Calu3 (cell line): Measurements from ENCODE around the genes MYH11 and ABCC1.

DNA sequence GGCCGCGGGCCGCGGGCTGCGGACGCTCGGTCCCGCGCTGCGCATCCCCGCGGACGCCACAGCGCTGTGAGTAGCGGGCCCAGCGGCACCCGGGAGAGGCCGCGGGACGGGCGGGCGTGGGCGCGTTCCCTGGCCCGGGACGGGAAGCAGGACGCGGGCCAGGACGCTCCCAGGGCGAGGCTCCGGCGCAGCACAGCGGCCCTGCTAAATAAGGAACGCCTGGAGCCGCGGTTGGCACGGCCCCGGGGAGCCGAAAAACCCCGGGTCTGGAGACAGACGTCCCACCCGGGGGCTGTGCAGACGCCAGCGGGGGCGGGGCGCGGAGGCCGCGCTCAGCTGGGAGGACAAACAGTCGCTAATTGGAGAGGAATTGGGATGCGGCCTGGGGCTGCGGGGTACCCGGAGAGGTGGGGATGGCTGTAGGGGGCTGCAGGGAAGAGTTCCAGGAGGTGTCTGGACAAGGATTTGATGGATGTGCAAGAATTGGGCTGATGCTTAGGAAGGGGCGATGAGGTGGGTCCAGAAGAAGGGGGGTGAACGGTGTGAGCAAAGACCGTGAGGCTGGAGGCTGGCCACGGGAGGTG, 25.3 kb upstream of the NPIPA1 start:
- PRO-cap, result no peak

GRCh38 chr16:14935220-14935588, 2.0 kb upstream of the NPIPA1 start:
- PRO-cap, result no peak

GRCh38 chr16:15135526-15135926, 41.5 kb upstream of the RRN3 start:
- PRO-cap, result no peak

- PRO-cap, result no peak
These were observed 8.3 kb downstream of the MARF1 start for GRCh38 chr16:15634621-15635120.

DNA sequence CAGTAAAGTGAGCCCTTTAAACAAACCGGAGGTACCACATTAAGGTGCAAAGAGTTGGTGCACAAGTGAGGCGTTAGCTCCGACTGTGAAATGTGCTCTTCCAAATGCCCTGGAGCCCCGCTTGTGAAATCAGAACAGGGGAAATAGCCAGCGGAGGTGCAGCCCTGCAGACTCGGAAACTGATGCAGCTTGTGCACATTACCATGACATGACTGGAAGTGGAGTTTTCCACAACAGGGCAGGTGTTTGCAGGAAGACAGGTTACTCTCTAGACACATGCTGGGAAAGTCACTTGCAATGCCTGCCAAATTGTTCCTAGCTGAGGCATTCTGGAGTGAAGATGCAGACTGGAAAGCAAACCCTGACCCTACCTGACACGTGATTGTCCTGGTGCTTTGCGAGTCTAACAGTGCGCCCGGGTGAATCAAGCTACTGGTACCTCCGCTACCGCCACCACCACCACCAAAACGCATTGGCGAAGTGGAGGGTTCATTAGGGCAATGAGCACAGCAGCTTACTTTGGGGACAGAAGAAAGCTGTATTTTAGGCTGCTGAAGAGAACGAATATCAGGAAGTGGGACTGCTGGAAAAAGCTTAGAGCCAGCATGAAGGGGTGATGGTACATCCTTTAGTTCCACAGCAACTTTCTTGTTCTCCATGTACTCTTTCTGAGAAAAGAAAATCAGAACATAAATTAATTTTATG, 7.1 kb downstream of the MARF1 start:
- PRO-cap, result no peak

DNA sequence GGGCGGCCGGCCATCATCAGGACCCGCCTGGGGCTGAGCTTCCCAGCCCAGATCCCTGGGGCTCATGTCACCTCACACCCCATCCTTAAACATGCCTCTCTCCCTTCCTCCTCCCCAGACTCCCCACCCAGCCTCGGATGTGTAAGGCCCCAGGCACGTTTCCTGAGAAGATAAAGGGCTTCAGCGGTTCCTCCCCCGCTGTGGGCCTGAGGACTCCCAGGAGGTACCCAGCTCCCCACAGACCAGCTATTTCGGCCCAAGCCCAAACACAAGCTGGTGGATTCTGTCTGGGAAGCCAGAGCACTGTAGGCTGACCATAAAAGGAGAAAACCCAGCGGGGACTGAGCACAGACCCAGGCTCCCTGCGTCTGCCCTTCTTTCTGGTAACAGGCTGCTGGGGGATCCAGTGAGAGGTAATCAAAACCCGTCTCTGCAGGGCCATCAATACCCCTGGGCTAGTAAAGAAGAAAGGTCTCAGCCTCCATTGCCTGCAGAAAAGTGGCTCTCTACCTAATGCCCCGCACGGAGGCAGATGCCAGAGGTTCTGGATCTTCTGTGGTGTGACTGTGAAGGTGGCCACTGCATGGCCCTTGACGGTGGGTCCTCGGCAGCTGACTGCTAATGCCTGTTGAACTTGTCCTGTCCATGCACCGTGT, 49.1 kb downstream of the MYH11 start:
- PRO-cap, result no peak

DNA sequence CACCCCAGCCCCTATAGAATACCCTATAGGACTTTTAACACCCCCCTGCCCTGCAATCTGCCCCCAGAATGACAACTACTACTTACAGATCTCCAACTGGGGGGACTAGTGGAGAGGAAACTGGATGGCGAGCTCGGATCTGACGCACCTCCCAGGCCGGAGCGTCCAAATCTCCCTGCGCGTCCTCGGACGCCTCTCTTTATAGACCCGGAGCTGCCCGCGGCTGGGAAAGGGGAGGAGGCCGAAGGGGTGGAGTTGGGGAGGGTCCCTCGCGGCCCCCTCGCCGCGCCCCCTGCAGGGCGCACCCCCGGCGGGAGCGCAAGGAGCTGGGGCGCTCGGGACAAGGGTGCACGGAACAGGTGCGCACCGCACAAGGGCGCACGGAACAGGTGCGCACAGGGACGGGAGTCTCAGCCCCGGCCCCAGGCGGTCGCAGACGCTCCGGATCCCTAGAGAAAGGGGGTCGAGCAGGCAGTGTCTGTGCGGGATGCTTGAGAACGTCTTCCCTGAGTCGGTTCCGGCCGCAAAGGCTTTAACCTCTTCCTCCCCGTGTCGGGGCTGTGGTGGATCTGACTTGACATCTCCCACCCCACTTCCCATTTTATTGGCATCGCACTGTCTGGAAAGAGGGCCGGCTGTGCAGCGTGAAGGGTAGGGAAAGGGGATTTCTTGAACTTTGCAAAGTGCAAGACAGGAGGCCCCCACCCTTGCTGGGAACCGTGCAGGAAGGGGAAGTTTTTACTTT, at the start of gene MYH11:
Gene MYH11 (minus strand): TSS at position 174 of the 745 bp plus-strand sequence.
- PRO-cap, result no peak

GRCh38 chr16:15948748-15949013, 735 bp upstream of the ABCC1 start:
- PRO-cap, result no peak

DNA sequence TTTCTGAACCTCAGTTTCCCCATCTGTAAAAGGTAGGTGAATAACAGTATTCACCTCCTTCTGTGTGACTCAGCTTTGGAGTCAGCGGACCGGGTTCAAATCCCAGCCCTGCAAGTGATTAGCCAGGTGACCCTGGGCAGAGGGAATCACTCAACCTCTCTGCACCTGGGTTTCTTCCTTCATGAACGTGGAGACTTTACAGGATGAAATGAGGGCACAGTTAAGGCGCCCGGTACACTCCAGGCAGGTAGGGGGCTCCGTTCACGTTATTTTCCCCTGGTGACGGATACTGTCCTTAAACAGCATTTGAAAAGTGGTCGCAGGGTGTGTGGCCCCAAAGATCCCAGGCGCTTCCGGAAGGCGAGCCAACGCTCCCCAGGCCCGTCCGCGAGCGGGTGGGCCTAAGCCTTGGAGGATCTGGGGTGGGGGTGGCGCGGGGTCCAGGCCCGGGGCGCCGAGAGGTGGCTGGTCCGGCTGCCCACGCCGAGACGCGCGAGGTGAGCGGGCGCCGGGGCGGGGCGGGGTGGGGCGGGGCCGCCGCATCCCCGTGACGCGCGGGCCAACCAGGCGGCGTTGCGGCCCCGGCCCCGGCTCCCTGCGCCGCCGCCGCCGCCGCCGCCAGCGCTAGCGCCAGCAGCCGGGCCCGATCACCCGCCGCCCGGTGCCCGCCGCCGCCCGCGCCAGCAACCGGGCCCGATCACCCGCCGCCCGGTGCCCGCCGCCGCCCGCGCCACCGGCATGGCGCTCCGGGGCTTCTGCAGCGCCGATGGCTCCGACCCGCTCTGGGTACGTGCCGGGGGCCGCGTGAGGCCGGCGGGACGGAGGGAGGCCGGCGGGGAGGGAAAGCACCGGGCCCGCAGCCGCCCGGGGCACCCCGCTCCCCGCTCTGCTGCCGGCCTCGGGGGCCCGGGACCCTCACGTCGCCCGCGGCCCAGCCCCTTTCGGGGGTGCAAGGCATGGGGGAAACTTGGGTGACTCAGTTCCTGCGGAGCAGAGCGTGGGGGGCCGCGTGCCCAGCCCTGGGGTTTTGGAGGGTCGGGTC, at the start of gene ABCC1:
Gene ABCC1 (plus strand): TSS at position 603 of the 1,042 bp plus-strand sequence.
- PRO-cap, result bidirectional peak, plus-strand start at position 621 of the sequence, minus-strand start at position 499 of the sequence; bidirectional peak, plus-strand start at position 979 of the sequence, minus-strand start at position 936 of the sequence

- PRO-cap, result no peak
These were observed 2.4 kb downstream of the ABCC1 start for GRCh38 chr16:15951756-15952251.

GRCh38 chr16:16016372-16016838, 67.0 kb downstream of the ABCC1 start:
- PRO-cap, result no peak

DNA sequence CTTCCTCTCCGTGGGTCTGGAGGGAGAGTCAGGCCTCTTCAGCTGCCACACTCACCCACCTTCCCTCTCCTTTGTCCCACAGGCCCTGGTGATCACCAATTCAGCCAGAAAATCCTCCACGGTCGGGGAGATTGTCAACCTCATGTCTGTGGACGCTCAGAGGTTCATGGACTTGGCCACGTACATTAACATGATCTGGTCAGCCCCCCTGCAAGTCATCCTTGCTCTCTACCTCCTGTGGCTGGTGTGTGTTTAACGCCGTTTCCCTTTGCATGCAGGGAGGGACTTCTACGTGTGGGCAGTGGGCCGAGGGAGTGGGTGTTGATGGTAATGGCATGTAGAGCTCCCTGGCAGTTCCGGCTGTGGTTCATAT, 98.6 kb downstream of the ABCC1 start:
- PRO-cap, result no peak

DNA sequence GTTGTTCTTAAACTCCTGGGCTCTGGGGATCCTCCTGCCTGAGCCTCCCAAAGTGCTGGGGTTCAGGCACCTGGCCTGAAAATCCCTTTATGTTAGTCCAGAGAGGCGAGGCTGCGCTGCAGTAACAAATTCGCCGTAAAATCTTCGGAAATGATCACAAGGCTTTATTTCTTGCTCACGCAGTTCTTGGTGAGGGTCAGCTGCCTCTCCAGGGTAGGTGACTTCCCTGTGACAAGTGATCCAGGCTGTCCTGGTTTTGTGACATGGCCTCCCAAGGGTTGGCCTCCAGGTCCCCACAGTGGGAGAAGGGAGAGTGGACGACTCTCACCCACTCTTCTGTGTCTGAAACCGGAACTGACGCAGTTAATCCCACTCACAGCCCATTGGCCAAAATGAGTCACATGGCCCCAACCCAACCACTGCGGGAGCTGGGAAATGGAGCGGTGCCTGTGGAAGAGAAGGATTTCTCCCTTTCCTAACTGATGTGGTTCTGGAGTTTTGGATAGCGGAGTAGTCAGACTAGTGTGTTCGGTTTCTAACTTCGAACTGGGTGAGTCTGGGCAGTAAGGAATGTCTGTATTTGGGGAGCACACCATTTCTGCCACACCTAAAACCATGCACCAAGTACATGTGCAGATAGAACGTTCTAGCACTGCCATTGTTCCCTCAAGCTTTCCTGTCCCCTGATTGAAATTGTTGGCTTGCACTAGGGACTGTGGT, 79.4 kb downstream of the ABCC6 start:
- PRO-cap, result no peak

GRCh38 chr16:16149714-16150781, 73.2 kb downstream of the ABCC6 start:
- PRO-cap, result no peak

DNA sequence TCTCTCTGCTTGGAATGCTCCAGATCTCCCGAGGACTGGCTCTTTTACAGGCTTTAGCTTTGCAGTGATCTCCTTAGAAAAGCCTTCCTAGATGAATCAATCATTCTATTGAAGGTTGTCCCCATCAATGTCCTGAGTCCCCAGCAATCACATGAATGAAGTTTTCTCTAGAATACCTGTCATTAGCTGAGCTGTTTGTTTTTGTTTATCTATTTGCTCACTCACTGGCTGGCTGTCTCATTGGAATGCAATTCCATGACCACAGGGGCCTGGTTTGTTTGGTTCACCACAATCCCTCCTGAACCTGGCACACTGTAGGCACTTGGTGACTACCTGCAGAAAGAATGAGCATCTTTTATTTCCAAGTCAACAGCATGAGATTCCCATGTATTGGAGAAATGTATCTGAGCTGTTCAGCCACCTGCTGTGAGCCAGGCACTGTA, 345.2 kb downstream of the XYLT1 start:
- PRO-cap, result no peak

DNA sequence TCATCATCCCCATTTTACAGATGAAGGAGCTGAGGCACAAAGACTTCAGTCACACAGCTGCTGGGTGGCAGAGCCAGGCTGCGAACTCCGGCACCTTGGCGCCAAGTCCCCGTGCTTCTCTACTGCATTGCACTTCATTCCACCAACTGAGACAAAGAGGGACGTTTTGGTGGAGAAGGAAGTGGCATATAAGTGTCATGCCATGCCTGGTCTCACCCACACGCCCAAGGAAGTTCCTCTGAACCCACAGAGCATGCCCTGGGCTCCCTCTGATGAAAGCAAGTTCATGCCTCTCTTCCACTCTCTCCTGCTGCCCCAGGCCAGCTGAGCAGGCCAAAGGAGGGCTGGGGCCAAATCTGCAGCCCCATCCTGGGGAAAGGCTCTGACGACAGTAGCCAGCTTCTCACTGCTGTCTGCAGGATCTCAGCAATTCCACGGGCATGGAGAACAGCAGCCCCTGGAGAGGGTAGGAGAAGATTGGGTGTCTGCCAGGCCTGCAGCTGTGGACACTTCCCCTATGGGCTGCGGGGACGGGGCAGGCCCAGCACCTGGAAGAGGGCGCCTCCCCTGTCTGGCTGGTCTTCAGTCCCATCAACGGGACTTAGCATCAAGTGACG, 21.8 kb downstream of the XYLT1 start:
- PRO-cap, result no peak

- PRO-cap, result no peak
These were observed 8.6 kb downstream of the XYLT1 start for GRCh38 chr16:17461944-17462789.

GRCh38 chr16:17472083-17472316, 1.2 kb upstream of the XYLT1 start:
- PRO-cap, result no peak

GRCh38 chr16:18837932-18838998, 36.9 kb upstream of the ARL6IP1 start:
- PRO-cap, result no peak

DNA sequence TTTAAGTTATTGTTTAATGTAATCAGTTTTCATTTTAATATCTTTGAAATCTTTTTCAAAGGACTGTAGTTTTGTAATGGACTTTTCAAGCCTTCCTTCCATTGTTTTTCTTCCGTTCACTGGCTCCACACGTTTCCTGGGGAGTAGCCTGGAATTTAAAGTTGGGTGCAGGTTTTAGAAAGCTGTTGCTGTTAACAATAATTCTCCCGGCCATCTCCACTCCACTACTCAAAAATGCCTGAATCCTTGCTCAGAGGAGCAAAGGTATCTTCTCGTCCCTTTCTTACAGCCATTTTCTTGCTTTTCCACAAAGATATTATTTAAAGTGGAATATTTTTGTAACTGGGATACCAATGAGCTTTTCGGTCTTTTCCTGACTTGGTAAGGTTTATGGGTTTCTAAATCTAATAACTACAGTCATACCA, 4.7 kb upstream of the COQ7 start:
- PRO-cap, result no peak